H7 (cell line): ENCODE measurements around a stretch of chr4.

DNA sequence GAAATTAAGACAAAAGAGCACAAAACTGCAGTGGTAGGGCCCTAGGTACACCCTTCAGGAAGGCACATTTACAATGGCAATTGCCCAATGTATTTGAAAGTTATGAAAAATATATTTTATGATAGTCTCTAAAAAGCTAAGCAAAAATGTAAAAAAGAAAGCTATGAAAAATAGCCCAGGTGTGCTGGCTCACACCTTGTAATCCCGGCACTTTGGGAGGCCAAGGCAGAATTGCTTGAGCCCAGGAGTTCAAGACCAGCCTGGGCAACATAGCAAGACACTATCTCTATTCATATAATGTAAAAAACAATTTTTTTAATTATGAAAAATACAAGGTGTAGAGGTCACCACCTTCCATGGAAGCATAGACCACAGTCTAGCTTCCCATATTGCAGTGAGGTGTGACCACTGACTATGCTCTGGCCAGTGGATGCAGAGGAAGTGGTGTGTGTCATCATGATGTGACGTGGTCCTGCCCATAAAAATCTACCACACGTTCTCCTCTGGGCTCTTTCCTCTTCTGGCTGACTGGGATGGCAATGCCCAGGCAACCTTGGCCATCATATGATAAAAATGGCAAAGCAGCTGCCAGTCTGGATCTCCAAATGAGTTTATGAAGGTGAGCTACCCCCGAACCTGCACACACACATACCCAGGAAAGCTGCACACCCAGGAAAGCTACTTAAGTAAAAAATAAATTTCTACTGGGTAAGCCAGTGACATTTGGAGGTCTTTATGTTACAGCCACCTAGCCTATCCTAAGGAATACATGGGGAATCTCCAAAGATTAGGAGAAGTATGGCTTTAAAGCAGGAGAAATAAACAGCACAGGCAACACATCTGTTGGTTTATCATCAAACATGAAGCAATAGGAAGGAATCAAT, 65.7 kb downstream of the RBM47 start:
- RAMPAGE, long total RNA, result no peak

GRCh38 chr4:40909108-40909667, 159.4 kb downstream of the NSUN7 start:
- RAMPAGE, long total RNA, result no peak

DNA sequence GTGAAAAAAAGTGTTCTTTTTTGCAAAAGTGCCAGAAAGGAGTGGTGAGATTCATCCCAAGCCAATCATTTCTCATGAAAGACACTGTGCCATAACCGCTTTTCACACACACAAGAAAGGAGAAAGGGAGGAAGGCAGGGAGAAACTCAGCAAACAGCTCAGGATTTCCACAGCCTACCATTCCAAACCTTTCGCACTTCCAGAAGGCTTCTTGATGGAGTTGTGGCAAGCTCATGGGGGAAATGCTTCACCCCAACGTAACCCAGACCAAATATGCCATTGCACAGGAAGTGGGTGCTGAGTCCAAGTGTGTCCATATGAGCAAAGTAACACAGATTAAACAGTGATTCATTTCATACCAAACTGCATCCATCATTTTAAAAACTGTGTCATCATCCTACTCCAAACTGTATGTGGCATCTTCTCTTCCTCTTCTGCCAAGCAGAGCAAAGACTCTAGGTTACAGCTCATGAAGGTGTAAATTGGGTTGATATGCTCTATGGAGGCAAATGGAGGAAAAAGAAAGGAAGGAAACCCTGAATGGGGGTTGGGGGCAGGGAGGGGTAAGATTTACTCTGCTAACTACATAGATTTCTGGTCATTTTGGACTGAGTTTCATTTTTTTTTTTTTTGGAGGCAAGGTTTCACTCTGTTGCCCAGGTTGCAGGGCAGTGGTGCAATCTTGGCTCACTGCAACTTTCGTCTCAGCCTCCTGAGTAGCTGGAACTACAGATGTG, 223.8 kb downstream of the APBB2 start:
- RAMPAGE, long total RNA, result no peak

- RAMPAGE, long total RNA, result no peak
Observed at GRCh38 chr4:41213124-41213778, 1.1 kb downstream of the APBB2 start.

DNA sequence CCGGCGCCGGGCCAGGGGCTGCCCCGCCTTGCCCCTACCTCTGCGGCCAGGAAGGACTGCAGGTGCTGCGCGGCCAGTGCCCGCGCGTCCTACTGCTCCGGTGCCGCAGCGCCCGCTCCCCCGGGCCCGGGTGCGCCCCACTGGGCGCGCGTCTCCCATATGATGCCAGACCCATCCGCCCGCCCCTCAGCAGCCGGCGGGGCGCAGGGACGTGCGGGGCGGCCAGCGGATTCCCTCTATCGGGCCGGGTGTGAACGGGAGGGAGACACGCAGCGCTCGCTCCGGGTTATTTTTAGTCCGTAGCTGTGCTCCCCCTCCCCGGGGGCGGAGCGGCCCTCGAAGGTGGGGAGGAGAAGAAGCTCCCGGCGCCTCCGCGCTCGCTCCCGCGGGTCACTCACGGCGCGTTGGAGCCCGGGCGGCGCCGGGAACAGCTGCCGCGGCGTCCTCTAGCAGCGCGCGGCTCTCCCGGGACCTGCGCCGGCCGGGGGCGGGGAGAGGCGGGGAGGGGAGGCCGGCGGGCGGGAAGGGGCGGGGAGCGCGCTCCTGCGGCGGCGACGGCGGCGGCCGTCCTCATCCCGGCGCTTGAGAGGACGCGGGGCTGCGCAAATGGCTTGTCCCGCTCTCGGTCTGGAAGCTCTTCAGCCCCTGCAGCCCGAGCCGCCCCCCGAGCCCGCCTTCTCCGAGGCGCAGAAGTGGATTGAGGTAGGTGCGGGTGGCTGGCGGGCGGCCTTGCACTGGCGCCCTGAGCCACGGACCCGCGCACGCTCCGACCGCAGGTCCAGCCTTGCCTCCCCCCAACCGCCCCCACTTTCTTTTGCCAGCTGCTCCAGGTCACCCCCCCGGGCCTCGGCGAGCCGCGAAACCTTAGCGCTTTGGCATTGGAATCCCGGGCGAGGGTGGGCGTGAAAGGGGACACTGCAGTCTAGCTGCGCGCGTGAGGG, 103.8 kb downstream of the UCHL1 start:
- RAMPAGE, long total RNA, result start-site peak on the plus strand centred at position 552 of the sequence, 43 bp wide, 11 reads

GRCh38 chr4:41369570-41370315, 113.0 kb downstream of the UCHL1 start:
- RAMPAGE, long total RNA, result no peak

GRCh38 chr4:41572507-41572999, 34.6 kb downstream of the LIMCH1 start:
- RAMPAGE, long total RNA, result no peak

GRCh38 chr4:41824833-41825339, 76.4 kb upstream of the PHOX2B start:
- RAMPAGE, long total RNA, result no peak

DNA sequence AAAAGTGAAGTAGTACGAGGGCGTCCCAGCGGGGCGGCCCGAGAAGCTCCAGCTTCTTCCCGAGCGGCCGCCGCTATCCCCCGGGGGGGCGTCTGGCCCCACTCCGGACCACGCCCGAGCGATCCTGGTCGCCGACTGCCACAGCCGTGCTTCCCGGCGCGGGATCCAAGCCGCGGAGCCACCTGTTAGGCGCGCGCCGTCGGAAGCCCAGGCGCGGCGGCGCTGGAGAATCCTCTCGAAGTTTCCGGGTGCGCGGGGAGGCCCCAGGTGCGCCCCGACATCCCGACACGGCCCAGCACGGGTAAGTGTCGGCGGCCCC, 1.2 kb downstream of the BEND4 start:
- RAMPAGE, long total RNA, result no peak

- RAMPAGE, long total RNA, result no peak
Observed at GRCh38 chr4:42398723-42399483, 1.6 kb downstream of the SHISA3 start.

GRCh38 chr4:42637790-42638192, 19.1 kb downstream of the ATP8A1 start:
- RAMPAGE, long total RNA, result no peak

GRCh38 chr4:42653853-42654453, 3.0 kb downstream of the ATP8A1 start:
- RAMPAGE, long total RNA, result no peak

- RAMPAGE, long total RNA, result no peak
Observed at GRCh38 chr4:45350361-45350931, 624.1 kb upstream of the GNPDA2 start.

GRCh38 chr4:47493311-47493592, 8.2 kb downstream of the ATP10D start:
- RAMPAGE, long total RNA, result no peak

DNA sequence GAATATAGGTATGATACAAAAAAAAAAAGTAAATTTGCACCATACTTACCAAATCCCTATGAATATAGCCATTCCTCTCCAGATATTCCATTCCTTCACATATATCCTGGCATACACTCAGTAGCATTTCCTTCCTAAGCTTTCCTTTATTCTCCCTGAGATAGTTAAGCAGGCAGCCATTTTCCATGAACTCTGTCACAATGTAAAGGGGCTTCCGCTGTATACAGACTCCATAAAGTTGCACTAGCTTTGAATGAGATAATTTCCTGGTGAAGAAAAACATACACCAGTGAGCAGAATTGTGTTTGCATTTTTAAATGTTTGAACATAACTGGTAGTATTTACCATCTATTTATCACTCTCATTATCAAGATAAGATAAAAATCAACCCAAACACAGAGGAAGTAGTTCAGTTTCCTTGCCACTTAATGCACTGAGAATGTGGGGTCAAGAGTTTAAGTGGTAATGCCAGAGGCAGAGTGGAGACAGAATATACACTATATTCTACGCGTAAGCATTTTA, 54.1 kb downstream of the TXK start:
- RAMPAGE, long total RNA, result no peak

- RAMPAGE, long total RNA, result no peak
Observed at GRCh38 chr4:48112069-48112840, 21.8 kb downstream of the TXK start.

DNA sequence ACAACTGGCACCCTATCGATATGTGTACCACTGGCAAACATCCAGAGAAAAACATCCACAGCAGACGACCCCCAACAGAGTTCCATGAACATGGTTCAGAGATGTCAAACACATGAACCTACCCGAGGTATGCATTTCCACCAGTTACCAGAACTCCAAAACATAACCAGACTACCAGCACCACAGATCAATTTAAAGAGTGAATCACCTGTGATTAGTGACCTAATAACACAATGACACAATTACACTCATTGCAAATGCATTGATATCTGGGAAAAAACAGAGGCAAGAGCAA, 59.1 kb downstream of the TEC start:
- RAMPAGE, long total RNA, result no peak

DNA sequence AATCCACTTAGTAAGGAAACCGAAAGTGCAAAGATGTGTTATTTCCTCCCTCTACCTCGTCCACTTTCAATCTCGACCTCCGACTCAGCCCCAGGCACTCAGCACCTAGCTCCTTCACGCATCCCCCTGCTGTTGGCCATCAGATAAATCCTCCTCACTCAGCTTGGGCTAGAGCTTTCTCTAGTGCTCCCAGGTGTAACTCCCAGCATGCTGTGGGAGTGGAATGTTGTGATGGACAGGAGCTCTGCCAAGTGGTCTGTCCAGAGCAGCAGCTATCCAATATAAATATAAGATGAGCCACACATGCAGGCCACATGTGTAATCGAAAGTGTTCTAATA, 26.8 kb upstream of the TEC start:
- RAMPAGE, long total RNA, result no peak

DNA sequence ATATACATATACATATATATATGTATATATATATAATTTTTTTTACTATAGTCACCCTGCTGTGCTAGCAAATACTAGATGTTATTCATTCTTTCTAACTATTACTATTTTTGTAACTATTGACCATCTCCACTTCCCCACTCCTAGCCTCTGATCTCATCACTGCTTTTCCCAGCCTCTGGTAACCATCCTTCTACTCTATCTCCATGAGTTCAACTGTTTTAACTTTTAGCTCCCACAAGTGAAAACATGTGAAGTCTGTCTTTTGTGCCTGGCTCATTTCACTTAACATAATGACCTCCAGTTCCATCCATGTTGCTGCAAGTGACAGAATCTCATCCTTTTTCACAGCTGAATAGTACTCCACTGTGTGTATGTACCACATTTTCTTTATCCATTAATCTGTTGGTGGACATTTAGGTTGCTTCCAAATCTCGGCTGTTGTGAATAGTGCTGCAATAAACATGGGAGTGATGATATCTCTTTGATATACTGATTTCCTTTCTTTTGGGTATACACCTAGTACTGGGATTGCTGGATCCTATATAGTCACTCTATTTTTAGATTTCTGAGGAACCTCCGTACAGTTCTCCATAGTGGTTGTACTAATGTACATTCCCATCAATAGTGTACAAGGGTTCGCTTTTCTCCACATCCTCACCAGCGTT, 109.5 kb downstream of the FRYL start:
- RAMPAGE, long total RNA, result no peak

DNA sequence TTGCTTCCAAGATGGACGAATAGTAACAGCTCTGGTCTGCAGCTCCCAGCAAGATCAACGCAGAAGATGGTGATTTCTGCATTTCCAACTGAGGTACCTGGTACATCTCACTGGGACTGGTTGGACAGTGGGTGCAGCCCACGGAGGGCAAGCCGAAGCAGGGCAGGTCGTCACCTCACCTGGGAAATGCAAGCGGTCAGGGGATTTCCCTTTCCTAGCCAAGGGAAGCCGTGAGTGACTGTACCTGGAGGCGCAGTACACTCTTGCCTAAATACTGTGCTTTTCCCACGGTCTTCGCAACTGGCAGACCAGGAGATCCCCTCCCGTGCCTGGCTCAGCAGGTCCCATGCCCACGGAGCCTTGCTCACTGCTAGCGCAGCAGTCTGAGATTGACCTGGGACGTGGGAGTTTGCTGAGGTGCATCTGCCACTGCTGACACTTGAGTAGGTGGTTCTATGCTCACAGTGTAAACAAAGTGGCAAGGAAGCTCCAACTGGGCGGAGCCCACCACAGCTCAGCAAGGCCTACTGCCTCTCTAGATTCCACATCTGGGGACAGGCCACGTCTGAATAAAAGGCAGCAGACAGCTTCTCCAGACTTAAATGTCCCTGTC, 51.2 kb downstream of the FRYL start:
- RAMPAGE, long total RNA, result no peak